Mesenchymal stem cell of adipose (primary cell): ENCODE measurements around a stretch of chr14.

DNA sequence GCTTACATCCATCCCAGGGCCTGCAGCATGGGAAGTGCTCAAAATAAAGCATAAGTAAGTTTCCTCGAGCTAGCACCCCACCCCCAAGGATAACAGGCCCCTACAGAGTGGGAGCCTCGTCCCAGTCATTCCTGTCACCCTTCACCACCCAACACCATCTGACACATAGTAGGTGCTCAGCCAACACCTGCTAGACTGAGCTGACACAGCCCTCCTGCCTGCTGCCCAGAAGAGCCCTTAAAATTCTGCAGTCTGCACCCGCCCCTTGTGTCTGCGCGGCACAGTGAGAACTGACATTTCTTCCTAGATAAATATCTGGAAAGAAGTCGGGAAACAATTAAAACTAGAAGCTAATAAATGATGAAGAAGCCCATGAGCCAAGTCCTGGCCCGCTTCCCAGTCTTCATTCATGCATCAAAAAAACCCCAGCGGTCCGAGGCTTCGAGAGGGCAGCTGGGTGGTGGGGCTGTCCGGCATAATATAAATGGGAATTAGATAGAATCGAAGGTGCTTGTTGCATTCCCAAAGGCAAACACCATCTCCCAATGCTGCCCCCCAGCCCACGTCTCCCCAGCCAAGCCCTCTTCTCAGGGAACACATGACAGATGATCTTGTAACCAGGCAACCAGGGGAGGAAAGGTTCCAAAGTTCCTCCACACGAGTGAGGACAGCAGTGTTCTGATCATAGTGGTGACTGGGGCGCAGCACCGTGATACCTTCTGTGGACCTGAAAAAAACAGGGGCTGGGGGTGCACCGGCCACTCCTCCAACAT is 76.2 kb downstream of the BCL11B start:
- CAGE, long polyA plus RNA: no peak

DNA sequence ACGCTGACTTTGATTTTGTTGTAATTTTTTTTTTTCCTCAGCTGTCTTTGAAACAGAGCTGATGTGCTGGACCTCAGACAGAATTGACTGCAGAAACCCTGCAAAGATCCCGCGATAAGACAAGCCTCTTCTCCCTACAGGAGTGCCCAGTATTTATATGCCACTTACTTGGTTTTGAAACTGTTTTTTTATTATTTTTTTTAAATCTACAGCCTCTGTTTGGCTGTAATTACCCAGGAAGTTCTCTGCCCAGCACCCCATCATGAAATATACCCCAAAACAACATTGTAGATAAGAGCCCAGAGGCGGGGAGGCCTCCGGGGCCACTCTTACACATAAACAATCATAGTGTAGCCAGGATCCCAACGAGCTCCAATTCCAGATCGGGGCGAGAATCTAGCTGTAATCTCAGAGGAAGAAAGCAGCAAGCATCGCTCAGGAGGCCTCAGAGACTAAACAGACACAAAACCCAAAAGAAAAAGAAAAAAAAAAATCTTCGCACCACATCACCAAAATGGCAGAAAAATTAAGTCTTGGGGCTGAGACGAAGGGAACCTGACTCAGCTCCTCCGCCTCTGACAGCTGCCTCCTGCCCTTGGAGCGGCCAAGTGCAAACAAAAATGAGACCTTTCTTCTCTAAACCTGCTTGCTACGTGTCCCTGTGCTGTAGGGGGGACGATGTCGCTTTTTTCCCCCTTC is 30.9 kb downstream of the BCL11B start:
- CAGE, long polyA plus RNA: no peak

DNA sequence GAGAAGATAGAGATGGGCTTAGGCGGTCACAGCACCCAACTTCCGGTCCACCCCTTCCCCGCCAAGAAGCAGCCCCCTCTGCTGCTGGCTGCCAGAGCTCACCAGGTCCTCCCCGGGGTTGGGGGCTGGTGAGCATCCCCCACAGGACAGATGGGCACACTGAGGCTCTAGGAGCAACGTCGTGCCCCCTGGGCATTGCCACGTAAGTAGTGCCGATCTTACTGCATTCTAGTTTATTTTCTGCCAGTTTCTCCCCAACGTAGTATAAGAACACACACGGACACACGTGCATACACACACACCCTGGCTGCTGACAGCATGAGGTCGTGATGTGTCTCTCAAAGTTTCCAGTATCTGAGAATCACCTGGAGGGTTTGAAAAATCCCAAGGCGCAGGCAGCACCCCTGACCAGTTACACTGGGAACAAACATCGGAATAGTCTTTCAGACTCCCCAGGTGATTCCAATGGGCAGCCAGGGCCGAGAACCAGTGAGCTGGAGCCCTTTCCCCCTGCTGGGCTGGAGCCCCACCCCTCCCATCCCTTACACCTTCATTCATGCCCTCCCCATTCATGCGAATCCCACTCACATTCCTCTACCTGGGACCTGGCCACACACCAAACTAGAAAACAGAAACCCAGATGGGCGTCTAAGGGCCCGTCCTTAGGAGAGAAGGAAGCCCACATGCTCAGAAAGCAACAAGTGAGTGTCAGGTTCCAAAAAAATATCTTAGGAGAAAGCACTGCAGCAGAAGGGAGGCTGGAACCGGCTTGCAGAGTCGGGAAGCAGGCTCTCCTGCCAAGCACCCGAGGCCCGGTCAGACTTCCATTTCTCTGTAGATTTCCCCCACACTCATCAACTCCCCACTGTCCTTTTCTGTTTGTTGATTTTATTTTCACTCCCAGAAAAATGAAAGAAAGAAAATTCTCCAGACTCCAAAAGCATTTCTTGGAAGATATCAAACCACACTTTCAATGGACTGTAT is 13.8 kb downstream of the BCL11B start:
- CAGE, long polyA plus RNA: no peak

GRCh38 chr14:99262096-99262836 is 9.7 kb downstream of the BCL11B start:
- CAGE, long polyA plus RNA: no peak

GRCh38 chr14:99266078-99267268 is 5.5 kb downstream of the BCL11B start:
- CAGE, long polyA plus RNA: no peak

DNA sequence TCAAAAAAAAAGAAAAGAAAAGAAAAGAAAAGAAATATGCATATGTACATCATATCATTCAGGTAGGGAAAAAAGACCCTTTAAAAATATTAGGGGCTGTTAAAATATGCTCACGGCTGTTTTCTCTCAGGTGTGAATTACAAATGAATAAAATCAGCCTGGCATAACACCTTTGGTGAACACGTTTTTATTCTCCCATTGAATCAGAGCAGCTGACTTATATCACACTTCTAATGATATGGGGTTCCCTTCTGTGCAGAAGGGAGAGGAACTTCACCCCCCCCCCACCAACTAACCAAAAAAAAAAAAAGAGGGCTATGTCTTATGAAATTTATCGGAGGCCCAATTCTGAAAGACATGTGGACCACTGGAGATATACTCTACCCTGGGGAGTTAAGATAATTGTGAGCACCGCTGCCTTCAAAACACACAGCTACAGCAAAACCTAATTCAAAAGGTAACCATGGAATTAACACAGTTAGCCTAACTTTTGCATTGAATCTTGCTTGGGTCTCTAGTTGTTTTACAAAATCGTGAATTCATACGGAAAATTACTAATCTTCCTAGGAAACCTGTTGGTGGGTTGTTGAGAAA is 4.6 kb downstream of the BCL11B start:
- CAGE, long polyA plus RNA: no peak

DNA sequence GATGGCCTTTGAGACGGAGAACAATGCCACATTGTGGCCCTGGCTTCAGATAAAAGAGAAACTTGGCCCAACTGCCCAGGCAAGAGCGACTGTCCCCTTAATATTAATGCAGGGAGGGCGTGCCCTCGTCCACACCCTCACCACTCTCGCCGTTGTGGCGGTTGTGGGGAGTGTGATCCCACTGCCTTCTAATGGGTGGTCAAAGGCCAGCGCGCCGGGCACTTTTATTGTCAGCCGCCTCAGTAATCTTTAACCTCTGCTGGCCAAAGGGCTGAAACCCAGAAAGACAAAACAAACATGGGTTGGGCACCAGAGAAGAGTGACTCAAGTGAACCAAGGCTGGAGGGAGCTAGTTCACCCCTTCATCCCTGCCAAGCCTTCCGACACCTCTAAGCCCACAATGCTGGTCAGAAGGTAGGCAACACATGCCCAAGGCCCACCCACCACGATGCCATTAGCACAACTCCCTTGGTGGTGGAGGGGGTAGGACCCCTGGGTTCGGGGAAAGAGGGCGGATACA is 44.4 kb upstream of the BCL11B start:
- CAGE, long polyA plus RNA: no peak

DNA sequence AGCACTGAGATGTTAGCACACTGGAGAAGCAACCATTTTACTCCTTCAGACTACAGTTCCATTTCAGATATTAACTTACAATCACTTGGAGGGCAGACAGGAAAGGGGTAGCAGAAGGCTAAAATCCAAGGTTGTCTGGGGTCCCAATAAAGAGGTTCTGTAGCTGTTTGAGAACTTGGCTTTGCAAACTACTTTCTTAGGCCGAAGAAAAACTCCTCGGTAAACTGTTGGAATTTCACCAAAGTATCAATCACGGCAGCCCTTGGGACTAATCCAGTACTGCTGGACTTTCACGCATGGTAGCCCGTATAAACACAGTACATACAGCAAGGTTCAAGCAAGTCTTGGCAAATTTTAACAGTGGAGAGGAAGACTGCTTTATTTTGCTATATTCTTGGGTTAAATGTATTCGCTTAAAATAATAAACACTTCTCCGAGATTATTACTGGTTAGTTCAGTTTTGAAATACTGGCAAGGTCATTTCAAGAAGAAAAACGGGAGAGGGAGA is 1.5 kb downstream of the SETD3 start:
- CAGE, long polyA plus RNA: no peak

- CAGE, long polyA plus RNA: no peak
Measured at GRCh38 chr14:99514251-99514949, 33.2 kb downstream of the CCNK start.

DNA sequence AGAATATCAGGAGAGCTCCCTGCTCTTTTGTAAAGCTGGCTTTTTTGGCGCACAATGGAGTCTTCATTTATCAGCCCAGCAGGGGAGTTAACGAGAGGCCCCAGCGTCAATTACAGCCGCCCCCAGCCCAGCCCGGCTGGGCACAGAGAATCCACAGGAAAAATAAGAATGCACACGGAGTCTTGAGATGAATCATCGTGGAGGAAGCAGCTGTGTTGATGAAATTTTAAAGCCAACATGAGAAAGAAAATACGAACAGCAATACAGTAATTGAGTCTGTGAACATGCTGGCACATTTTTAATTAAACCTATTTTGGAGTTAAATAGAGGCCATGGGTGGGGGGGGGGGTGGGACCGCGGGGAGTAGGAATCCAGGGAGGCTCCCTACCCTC is 50.0 kb downstream of the CCNK start:
- CAGE, long polyA plus RNA: no peak

- CAGE, long polyA plus RNA: no peak
Measured at GRCh38 chr14:99560992-99561280, 43.1 kb downstream of the CCDC85C start.

DNA sequence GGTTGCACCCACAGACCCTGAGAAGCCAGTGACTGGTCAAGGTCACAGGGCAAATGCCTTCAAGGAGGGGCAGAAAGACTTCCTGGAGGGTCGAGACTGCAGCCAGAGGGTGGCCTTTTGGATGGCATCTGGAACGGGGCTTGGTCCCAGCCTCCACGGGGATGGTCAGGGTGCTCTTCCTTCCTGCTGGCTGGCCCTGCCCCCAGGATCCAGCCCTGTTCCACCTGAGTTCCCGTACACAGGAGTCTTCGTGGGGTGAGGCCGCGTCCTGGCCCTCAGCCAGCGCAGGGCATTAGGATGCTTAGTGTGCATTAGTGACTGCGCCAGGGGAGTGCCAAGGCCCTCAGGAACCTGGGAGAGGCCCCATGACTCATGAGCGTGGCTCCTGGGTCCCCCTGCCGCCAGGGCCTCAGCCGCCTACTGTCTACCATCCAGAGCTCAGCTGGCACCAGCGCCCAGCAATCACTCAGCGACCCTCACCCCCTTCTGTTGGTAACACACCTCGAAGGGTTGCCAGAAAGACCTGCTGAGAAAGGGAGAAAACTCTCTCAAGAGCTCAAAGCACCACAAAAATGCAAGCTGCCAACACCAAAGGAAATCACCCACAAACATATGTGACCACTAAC is 29.0 kb downstream of the CCDC85C start:
- CAGE, long polyA plus RNA: no peak

DNA sequence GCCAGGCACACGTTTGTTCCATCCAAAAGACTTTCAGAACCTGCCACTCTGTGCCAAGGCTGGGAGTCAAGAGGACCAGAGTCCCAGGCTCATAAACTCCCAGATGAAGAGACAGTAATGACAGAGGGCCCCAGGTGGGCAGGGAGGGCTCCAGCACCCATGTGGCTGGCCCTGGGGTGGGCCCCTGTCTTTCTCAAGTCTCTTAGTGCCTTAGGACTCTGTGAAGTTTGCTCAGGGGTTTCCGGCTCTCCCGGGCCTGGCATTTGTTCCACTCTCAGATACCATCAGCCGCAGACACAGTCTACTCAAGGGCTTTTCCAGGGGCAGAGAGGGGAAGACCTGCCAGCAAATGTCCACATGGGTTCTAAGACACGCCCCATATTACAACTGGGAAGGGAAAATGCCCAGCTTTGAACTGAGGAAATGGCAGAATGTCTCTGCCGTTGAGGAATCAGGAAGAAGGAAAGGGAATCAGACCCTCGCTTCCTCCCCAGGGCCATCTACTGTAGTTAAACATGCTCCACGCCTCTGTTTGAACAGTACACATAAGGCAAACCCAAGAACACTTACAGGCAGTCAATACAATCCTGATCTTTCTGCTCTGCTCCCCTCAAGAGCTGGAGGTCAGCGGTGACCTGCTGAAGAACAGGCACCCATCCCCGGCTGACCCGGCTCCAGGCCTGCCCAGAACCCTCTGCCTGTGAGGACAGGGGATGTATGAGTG is 7.9 kb downstream of the CCDC85C start:
- CAGE, long polyA plus RNA: no peak

- CAGE, long polyA plus RNA: no peak
Measured at GRCh38 chr14:99768149-99768414, 25.1 kb upstream of the EML1 start.

DNA sequence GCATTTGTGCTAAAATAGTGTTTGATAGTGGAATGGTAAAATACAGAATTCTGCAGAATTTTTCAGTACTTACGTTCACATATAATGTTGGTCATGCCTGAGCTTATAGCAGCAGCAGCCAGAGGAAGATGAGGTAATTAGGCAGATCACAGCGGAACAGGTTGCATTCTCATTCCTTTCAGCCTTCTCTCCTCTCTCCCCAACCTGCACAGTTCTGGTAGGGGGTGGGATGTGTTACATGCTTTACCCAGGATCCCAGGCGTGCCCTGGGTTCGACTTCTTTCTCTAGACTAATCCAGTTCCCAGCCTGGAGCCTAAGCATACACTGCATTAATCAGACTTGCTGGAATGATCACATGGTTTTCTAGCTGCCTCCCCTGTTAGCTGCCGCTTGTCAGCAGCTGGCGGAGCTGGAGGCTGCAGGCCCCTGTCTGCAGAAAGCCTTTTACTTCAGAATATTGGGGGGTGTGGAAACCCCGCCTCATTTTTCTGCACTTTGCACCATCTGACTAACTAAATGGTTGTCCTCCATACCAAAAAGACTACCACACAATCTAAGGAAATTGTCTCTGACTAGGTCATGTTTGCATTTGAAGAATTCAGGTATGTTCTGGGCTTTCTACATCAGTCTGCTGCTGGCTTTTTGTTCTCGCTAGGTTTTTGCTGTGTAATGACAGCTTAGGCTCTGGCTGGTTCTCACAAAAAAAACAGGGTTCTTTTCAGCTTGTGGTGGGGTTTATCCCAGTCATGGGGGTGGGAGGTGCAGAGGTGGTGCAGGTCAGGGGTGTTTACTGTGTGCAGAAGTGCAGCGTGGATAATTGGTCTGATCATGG is 45.9 kb upstream of the EVL start:
- CAGE, long polyA plus RNA: no peak

GRCh38 chr14:100022676-100023449 is 42.4 kb upstream of the EVL start:
- CAGE, long polyA plus RNA: no peak

DNA sequence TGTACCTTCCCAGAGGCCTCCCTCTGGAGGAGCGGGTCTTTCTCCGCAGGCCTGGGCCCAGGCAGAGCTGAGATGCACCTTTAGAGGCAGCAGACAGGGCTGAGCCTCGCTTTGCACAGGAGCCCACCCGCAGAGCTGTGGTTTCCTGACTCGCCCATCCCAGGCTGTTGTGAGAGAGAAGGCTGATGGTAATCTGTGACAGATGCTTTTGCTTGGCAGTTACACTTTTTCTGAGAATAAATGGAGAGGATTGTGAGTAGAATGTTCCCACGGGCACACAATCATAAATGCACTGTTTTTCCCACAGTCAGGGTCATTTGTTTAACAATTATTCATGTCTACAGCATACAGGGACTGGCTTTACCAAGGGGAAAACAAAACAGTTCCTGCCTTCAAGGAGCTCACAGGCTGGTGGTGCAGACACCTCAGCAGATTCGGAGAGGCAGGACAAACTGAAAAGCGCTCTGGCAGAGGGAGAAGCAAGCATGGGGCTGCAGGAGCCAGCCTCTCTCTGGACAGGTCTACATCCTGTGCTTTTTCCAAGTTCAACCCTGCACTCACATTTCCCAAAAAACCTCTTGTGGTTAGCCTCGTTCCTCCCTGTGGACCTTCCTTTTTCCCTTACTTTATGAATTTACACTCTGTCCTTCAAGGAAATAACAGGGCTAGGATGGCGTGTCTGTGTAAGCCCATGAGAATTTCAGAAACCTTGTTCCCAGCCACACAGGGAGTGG is 14.0 kb downstream of the EVL start:
- CAGE, long polyA plus RNA: no peak

DNA sequence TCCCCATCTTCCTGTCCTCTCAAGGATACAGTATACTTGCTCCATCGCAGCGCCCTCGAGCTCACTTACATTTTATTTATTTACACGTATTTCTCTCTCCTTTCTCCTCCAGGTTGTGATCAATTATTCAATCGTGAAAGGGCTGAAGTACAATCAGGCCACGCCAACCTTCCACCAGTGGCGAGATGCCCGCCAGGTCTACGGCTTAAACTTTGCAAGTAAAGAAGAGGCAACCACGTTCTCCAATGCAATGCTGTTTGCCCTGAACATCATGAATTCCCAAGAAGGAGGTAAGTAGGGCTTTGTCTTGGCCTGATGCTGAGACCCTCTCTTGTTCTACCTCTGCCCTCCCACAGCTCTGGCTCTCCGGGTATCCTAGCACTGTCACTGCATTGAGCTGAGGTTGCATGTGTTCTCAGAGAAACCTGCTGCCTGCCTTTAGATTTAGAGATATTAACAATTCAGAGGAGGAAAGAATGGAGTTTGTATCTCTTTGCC is 32.2 kb downstream of the EVL start:
- CAGE, long polyA plus RNA: no peak

GRCh38 chr14:100106588-100107111 is 41.4 kb downstream of the EVL start:
- CAGE, long polyA plus RNA: no peak

GRCh38 chr14:100134170-100135046 is 25.0 kb downstream of the DEGS2 start:
- CAGE, long polyA plus RNA: no peak